Ishikawa (cell line): ENCODE results near the gene MRPS25.

- RRBS = 1% methylated on average over 32 of the region's 80 CpGs
Measured at GRCh38 chr3:15064696-15065629, at the start of gene MRPS25. TSS of gene MRPS25 (minus strand) at chr3:15065315.

DNA sequence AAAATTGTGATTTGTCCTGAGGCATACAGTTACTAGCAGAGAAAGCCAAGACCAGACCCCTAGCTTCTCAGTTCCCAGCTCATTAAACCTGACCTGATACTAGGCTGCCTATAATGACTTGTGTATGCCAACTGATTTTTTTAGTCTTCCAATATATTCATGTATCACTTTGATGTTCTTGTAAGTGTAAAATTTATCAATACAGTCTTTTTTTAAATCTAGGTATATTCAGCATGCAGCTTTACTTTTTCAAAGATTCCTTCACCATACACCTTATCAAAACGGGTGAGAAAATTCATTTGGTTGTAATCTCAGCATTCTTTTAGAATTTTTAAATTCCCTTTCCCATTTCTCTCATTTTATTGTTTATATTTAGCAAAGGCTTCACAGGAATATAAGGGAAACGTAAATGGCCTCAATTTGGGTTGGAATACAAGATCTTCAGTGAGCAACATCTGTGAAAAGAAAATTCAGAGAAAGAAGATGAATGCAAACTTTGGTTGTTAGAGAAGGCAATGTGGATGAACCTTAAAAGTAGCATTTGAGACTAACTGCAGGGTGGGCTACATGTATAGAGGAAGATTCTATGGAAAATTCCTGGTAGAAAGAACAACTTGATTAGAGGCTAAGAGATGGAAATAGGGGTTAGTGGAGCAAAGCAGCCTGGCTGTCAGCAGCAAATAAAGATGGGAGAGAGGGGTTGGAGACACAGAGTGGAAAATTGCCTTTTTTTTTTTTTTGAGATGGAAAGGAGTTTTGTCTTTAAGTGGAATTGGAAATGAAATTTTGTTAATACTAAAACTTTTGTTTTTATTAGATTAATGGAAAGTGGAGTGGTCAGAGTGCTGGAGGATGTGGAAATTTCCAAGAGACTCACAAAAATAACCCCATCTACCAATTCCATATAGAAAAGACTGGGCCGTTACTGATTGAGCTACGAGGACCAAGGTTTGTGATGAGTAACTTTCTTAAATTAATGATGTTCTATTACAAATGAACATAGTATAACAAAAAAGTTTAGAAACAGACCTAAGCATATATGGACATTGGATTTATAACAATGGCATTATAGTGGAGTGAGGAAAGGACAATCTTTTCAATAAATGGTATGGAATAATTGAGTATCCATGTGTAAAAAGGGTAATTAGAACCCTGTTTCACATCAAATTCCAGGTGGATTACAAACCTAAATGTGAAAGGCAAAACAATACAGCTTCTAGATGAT, 40.9 kb downstream of the CAPN7 start:
- RRBS = no CpG with 5 or more reads among the region's 4 CpGs

- RRBS = no CpG with 5 or more reads among the region's 2 CpGs
Measured at GRCh38 chr3:15294044-15294322, 38.4 kb downstream of the SH3BP5 start.

- RRBS = no CpG with 5 or more reads among the region's 5 CpGs
Measured at GRCh38 chr3:15314876-15315521, 17.4 kb downstream of the SH3BP5 start.

DNA sequence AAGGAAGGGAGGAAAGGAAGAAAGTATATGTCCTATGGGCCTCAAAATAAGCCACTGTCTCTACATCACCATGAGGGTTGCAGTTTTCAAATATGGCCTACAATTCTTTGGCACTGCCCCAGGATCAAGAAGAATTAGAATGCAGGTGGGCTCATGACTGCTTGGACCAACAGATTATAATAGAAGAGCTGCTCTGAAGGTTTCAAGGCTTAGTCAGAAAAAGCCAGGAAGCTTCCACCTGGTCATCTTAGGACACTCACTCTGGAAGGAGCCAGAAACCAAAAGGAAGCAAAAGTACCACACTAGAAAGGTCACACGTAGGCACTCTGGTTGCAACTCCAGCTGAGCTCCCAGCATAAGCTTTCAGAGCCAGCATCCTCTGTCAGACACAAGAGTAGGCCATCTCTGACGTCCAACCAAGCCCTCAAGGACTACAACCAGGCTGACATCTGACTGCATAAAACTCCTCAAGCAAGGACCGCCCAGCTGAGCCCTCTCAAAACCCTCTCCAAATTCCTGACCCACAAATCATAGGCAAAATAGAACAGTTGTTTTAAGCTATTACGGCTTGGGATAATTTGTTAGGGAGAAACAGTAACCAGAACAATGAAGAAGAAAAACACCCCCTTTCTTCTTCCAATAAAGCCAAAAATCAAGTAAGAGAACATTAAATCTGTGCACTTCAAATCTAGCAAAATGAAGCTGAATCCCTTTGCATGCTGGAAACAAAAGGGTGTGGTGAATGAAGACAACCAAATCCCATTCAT, 12.8 kb downstream of the SH3BP5 start:
- RRBS = no CpG with 5 or more reads among the region's 4 CpGs

- RRBS = no CpG with 5 or more reads among the region's 13 CpGs
Measured at GRCh38 chr3:15326102-15326729, 6.2 kb downstream of the SH3BP5 start.

- RRBS = no CpG with 5 or more reads among the region's 5 CpGs
Measured at GRCh38 chr3:15341054-15341775, 8.8 kb upstream of the SH3BP5 start.

GRCh38 chr3:15524093-15524512, 2.6 kb upstream of the COLQ start:
- RRBS = no CpG with 5 or more reads among the region's 3 CpGs

GRCh38 chr3:15685953-15686724, 84.6 kb downstream of the BTD start:
- RRBS = no CpG with 5 or more reads among the region's 9 CpGs

DNA sequence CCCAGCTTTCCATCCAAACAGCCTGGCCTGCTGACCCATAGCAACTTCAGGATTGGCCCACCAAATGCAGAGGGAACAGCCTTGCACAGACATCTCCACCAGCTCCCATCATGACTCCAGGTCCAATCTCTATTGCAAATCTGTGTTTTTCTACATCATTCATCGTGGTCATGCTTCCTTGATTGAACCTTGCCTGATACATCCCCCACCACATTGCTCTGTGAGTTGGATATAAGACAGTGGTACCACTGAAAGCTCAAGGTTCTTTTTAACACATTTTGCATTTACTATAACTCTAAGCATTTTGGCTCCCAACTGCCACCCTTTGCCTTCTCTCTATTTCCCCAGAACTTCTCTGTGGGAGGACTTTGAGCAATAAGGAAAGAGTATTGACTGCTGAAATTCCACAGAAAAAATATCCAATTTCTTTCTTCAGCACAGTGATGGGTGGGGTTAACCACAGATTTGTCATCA, 114.7 kb upstream of the GALNT15 start:
- RRBS = no CpG with 5 or more reads among the region's 1 CpG

DNA sequence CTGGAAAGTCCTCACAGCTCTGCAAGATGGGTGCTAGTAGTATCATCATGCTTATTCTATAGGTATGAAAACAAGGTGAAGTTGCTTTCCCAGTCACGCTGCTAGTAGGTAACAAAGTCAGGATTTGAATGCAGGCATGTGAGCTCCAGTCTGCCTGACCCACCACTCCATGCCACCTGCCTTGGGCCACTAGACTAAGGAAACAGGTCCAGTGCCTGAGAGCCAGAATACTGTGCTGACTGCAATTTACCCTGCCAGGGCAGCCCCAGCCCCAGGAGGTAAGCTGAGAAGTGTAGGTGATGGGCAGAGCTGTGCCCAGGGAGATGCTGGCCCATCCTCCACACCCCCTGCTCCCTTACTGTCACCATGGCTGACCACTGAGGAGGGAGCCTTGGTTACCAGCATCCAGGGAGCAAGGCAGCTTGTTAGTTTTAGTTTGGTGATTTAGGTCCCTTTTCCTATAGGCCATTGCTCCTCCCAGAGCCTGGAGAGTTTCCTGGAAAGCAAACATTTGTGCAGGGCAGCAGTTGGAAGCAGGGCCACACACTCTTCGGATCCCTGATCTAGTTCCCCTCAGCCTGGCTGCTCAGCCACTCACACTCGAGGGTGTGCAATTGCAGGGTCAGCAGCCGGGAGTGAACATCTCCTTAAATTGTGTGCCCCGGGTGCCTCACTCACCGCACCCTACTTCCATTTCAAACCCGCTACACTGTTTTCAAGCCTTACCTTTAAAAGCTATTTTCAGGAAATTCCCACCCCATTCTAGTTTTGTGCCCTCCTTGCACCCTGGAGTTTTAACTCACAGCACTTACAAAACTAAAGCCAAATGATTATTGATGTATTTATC, 2.0 kb downstream of the GALNT15 start:
- RRBS = no CpG with 5 or more reads among the region's 7 CpGs

DNA sequence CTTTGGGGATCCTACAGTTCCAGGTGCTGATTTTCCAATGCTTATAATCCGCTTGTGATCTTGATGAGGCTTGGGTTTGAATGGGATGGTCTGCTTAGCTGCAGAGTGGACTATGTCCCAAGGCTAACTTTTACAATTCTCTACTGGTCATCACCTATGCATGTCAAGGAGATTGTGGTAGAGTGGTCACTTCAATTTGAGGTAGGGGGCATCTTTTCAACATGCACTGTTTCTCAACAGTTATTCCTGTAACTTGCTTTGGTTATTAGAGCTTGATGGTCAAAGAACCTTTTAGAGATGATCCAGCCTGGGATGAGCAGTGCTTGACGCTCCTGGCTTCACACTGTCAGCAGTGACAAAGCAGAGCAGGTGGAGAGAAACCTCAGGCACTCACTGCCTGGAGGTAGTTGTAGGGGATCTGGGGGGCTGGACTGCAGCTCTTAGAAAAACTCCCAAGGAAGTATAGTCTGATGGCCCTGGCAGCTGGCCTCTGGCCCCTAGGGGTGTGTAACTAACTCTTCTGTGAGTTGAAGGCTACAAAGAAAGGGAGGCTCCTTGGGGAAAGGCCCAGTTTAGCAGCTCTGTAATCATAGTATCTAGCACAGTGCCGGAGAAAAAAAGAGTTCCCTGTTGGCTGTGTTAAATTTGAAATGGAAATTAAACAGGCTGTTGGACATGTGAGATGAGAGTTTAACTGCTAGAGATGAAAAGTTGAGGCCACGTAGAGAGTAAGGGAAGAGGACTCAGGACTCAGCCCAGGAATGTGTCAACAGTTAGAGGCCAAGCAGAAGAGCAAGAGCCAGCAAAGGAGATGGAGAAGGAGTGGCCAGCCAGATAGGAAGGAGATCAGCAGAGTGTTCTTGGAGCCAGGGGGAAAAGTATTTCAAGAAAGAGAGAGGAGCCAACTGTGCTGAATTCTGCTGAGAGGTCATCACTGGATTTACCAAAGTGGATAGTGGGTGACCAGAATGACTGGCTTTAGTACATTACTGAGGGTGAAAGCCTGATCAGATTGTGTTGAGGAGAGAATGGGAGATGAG, 14.1 kb downstream of the OXNAD1 start:
- RRBS = no CpG with 5 or more reads among the region's 4 CpGs

- RRBS = no CpG with 5 or more reads among the region's 15 CpGs
Measured at GRCh38 chr3:16328920-16329798, 64.1 kb downstream of the OXNAD1 start.

- RRBS = no CpG with 5 or more reads among the region's 10 CpGs
Measured at GRCh38 chr3:16400416-16401032, 113.0 kb downstream of the RFTN1 start.

GRCh38 chr3:16462467-16462871, 51.0 kb downstream of the RFTN1 start:
- RRBS = no CpG with 5 or more reads among the region's 4 CpGs

DNA sequence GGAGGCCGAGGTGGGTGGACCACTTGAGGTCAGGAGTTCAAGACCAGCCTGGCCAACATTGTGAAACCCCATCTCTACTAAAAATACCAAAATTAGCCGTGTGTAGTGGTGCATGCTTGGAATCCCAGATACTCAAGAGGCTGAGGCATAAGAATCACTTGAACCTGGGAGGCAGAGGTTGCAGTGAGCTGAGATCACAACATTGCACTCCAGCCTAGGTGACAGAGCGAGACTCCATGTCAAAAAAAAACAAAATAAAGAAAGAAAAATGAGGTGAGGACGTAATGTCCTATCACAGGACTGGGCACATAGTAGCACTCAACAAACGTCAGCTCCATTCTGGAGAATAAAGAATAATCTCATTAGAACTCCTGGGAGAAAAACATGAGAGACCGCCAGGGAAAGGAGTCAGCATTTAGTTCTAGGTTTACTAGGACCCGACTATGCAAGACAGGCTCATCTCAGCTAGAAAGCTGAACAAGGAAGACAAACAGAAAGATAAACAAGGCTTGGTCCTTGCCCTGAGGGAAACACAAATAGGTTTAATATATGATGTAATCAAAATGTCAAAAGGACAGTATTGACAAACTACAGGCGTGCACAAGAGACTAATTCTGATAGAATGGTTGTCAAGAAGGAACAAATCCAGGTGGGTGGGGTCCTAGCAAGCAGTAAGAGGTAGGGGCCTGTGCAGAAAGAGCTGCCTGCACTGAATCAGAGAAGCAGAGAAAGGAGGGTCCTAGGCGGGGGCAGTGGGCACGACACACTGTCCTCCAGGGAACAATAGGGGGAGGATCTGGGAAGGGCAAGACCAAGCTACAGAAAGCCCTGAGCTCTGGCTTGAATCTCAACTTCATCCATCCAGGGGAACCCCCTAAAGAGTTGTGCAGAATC, 23.6 kb downstream of the RFTN1 start:
- RRBS = no CpG with 5 or more reads among the region's 10 CpGs

GRCh38 chr3:16834685-16835132, 50.0 kb upstream of the PLCL2 start:
- RRBS = no CpG with 5 or more reads among the region's 2 CpGs

- RRBS = no CpG with 5 or more reads among the region's 1 CpG
Measured at GRCh38 chr3:16838592-16839017, 46.1 kb upstream of the PLCL2 start.

GRCh38 chr3:16884003-16884599, 654 bp upstream of the PLCL2 start:
- RRBS = 15% methylated on average over 36 of the region's 65 CpGs